Heart right ventricle (tissue), 2 donors: ENCODE measurements around a stretch of chr7.

- PRO-cap, 2 experiments: no peak in any of the 2 experiments
These were observed 1145.6 kb downstream of the SPDYE21 start for GRCh38 chr7:68422384-68422710.

- PRO-cap, 2 experiments: no peak in any of the 2 experiments
These were observed 1069.0 kb upstream of the AUTS2 start for GRCh38 chr7:68529177-68529673.

DNA sequence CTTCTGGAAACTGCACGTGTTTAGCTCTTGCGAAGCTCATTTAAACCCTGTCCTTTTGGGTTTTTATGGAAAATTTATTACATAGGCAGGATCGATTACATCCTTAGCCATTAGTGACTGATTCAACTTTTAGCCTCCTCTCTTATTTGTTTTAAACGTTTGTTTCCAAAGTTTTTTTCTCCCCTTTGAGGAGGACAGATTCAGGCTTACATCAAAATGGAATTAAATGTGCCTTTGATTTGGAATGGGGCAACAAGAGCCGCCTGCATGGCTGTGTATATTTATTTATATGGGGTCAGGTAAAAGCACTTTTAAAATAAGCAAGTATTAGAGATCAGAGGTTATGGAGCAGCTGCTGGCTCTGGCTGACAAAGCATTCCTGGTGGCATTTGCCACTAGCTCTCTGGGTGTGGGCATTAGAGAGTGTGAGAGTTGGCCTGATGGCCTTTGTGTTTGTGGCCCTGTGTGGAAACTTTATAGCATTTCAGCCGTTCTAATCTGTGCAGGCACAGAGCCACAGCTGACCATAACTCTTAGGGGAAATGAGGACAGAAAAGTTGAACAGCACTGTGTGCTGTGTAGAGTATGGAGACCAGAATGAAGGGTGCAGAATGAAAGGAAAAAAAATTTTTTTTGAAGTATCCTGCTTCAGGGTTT, 118.8 kb downstream of the AUTS2 start:
- PRO-cap, 2 experiments: no peak in any of the 2 experiments

DNA sequence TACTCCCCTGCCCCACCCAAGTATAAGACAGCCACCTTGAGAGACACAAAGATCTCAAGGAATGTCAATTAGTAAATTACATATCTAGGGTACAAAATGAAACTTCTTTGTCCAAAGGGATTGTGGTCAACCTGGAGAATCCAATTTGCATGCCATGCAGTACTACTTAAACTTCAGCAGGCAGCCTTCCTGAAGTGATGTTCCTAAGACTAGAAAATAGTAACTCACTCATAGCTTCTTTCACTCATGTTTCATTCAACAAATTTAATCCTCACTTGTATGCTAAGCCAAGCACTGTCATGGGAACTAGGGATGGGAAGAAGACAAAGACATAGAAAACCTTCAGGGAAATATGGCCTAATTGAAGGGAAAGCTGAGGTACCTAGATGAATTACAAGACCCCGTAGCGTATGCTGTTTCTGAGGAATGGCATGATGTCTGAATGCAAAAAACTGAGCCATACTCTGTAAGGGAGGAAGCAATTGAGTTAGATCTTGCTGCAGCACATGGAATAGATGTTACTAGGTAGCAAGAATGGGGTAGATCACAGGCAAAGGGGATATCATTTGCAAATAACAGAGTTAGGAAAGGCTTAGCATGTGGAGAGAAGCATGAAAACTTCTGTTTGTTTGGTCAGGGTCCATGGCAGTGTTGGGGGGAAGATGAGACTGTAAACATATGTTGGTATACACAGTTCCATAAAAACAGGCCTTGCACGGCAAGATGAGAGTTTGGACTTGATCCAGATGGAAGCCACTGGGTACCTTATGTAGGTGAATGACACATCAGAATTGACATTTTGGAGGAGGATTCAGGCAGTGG, 681.8 kb upstream of the GALNT17 start:
- PRO-cap, 2 experiments: no peak in any of the 2 experiments

DNA sequence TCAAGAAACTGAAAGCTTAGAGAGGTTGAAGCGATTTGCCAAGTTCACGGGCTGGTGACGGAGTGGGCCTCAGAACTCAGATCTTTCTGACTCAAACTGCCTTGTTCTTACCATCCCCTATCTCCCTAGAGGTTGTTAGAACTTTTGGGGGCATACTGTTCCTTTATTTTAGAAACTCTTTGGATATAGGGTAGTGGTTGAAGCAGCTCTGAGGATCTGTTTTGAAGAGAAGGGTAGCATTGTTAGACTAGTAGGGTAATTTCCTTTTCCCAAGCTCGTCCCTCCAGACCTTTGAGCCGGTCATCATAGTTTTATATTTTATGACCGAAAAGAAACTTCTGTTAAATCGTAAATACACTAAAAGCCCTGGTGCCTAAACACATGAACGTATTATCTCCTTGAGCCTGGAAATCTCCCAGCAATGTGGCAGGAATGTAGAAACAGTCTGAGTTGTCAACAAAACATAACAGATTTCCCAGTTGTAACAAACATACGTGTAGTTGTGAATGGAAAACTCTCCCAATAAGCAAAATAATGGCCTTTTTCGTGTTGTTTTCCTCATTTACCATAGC, 541.6 kb upstream of the GALNT17 start:
- PRO-cap, 2 experiments: no peak in any of the 2 experiments

DNA sequence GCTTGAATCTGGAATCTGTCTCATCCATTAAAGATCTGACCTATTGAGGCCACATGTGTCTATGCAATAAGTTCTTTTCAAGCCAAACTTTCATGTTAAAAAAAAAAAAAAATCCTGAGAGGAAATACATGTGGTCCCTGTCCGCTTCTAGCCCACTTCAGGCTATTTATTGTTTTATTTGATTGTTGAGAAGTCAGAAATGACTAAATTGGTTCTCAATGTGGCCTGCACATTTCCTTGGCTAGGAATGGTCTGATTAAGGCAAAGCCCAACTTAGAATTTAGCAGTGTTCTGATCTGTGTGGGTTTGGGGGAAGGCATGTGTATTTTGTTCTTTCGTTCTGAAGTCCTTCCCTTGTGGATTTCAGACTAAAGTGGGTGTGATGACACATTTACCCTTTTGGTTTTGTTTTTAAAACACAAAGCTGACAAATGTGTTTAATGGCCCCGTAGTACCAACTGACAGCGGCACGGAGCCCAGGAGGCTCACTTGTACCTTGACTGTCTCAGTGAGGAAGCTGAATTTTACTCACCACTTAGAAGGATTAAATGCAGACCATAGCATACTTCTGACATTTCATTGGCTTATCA, 452.3 kb upstream of the GALNT17 start:
- PRO-cap, 2 experiments: no peak in any of the 2 experiments

- PRO-cap, 2 experiments: no peak in any of the 2 experiments
These were observed 437.5 kb upstream of the GALNT17 start for GRCh38 chr7:70694272-70695020.

DNA sequence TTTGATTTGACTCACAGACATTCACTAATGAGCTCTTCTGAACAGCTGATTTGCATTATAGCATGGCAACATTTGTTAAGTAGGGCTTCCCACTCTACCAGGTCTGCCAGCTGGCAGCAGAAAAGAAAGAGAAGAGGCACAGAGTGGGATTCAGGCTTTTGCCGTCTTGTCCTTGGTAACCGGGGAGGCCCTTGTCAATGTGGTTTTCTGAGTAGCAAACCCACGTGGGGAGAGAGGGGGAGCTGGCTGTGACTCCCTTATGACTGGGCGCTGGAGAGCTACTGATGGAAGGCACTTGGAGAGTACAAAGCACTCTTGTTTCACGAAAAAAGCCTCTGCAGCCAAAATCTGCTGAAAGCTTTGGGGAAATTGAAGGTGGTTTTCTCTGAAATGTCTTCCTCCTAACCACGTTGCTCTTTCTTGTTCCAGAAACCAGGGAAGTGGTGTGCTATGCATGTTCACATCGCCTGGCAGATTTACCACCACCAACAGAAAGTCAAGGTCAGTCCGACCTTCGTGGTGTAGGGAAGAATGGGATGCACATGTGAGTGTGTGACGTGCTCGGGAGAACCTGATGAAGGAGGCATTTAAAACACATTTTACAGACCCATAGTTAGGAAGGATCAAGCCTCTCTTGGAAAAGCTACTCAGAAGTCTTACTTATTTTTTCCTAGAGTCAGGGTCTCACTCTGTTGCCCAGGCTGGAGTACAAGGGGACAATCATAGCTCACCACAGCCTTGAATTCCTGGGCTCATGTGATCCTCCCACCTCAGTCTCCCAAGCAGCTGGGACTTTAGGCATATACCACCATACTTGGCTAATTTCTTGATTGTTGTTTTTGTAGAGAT, 355.0 kb upstream of the GALNT17 start:
- PRO-cap, 2 experiments: no peak in any of the 2 experiments

DNA sequence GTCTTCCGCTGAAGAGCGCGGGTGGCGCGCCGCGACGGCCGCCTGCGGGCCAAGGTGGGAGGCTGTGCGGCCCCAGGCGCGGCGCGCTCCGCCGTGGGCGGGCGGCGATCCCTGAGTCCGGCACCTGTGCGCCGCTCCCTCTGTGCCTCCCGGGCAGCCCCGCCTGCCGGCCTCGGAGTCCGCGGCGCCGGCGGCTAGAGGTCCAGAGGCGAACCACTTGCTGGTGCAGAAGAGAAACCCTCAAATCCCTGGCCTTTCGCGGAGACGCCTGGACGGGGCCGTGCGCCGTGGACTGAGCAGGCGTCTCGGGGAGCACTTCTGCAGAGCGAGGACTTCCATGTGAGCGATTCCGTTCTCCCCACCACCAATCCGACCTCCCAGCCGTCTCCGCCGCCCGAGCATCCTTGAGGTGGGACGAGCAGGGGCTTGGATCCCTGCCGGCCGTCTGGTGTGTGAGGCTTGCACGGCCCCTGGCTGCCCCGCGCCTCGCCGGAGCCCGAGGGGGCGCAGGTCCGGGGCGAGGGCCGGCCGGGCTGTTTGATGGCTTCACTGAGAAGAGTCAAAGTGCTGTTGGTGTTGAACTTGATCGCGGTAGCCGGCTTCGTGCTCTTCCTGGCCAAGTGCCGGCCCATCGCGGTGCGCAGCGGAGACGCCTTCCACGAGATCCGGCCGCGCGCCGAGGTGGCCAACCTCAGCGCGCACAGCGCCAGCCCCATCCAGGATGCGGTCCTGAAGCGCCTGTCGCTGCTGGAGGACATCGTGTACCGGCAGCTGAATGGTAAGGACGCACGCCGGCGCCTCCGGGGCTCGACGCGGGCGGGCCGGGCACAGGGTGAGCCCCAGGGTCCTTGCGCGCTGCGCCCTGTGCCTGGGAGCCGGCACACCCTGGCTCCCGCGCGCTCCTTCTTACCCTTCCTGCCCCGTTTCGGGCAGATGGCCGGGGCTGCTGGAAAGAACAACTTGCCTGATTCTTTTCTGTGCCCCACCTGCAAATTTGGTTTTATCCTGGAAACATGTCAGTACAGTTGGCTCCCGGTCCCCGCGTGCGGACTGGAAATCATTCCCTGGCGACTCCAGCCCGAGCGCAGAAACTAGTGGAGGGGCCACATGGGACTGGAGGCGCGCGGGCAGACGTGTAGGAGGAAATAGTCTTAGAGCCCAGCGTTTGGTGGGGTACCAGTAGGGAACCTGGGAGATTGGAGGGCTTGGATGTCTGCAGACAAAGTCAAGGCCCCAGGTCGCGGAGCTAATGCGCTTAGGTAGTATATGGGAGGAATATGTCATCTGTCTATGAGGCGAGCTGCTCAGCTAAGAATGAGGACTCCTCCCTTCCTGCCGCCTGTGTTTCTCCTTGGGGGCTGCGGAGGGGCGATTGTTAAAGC, 810 bp downstream of the GALNT17 start:
- PRO-cap, 2 experiments: peak in 1 of 2 experiments; most common plus-strand start position 757 of the sequence (in 1)

GRCh38 chr7:71310596-71311098, 178.7 kb downstream of the GALNT17 start:
- PRO-cap, 2 experiments: peak in 1 of 2 experiments; most common minus-strand start chr7:71310939 (in 1)

DNA sequence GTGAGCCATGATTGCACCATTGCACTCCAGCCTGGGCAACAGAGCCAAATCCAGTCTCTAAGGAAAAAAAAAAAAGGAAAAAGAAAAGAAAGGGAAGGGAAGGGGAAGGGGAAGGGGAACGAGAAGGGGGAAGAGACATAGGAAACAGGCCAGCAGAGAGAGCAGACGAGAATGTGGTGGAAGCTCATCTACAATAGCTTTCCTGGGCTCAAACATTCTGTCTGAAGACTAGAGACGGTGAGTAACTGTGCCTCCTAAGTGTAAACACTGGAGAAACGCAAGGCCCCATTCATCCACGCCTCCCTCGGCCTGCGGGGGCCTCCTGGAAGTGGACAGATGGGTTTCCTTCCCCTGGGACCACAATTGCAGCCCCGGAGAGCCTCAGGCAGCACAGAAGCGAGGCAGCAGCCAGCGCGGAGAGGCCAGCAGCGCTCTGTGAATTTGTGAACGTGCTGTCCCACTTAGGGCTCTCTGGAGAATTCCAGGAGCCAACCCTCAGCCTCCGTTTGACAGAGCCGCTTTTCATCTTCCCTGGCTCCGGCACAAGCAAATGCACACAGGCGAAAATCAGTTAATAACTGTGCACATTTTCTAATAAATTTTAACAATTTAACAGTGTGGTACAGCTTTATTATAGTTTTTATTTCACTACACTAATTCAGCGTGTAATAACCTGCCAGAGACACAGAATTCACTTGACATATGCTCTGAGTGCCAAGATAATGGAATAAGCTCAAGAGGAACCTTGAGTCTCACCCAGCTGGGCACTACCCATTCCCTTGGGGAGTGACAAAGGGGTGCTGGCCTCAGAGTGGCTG, 23.2 kb upstream of the CALN1 start:
- PRO-cap, 2 experiments: no peak in any of the 2 experiments

DNA sequence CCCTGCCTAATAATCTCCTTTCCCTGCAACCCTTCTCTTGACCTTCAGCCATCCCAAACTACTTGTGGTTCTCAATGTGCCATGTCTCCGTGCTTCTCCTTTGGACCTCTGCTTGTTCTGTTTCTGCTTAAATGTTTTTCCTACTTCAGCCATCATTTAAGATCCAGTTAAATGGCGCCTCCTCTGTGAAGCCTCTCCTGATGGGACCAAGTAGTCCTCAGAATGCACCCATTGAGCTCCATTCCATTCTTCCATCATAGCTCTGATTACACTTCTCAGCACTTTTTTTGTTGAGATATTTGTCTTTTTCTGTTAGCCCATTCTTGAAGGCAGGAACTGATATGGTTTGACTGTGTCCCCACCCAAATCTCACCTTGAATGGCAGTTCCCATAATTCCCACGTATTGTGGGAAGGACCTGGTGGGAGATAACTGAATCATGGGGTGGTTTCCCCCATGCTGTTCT, 198.9 kb upstream of the CALN1 start:
- PRO-cap, 2 experiments: no peak in any of the 2 experiments

GRCh38 chr7:72897648-72898118, 27.2 kb upstream of the POM121 start:
- PRO-cap, 2 experiments: no peak in any of the 2 experiments

- PRO-cap, 2 experiments: no peak in any of the 2 experiments
These were observed 14.3 kb upstream of the POM121 start for GRCh38 chr7:72910457-72911157.

GRCh38 chr7:72926008-72926986, 1.4 kb downstream of the POM121 start:
- PRO-cap, 2 experiments: no peak in any of the 2 experiments

DNA sequence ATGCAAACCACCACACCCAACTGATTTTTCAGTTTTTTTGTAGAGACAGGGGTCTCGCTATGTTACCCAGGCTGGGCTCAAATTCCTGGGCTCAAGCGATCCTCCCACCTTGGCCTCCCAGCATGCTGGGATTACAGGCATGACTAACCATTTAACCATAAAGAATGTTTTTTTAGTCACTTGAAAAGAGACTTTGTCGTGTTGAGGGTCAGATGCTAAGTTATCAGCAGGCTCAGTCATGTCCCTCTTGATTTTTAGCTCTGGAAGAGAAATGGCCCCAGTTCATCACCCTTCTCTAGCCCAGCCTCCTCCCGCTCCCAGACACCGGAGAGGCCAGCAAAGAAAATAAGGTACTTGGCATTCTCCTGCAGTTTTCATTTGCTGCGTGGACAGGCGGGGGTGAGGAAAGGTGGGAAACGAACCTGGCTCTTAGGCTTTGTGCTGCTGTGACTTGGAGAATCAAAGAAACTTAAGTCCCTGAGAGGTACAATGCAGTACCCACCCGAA, 13.5 kb downstream of the POM121 start:
- PRO-cap, 2 experiments: no peak in any of the 2 experiments

- PRO-cap, 2 experiments: no peak in any of the 2 experiments
These were observed 45.9 kb upstream of the SPDYE10 start for GRCh38 chr7:73201233-73201518.

DNA sequence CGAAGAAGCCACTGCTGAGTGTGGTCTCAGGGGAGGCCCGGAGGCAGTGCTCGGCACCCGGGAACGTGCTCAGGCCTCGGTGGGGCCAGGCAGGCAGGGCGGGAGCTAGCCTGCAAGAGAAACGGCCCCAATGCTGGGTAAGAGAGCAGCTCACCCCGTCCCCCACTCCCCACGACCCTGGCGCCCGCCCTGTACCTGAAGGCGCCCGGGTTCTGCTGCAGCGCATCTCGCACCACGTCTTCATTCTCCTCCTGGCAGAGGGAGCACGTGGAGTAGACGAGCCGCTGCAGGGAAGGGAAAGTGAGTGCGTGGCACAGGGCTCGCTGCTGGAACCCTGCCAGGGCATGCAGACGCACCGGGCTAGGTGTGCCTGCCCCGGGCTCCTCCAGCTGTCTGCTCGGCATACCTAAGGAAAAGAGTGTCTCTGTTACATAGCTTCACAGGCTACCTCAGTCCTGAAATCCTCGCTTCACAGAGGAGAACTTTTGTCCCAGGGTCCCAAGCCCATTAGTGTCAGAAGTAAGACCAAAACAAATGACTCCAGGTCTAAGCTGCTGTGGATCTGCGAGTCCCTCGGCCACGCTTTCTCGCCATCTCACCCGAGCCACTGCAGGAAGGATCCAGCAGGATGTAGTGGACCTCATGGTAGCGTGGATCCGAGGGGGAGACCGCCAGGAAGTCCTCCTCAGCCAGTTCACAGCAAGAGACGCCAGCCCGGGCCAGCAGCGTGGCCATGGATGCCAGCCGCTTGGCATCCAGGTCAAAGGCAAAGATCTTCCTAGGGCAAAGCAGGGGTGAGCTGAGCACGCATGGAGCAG, 4.8 kb downstream of the NSUN5 start:
- PRO-cap, 2 experiments: no peak in any of the 2 experiments

DNA sequence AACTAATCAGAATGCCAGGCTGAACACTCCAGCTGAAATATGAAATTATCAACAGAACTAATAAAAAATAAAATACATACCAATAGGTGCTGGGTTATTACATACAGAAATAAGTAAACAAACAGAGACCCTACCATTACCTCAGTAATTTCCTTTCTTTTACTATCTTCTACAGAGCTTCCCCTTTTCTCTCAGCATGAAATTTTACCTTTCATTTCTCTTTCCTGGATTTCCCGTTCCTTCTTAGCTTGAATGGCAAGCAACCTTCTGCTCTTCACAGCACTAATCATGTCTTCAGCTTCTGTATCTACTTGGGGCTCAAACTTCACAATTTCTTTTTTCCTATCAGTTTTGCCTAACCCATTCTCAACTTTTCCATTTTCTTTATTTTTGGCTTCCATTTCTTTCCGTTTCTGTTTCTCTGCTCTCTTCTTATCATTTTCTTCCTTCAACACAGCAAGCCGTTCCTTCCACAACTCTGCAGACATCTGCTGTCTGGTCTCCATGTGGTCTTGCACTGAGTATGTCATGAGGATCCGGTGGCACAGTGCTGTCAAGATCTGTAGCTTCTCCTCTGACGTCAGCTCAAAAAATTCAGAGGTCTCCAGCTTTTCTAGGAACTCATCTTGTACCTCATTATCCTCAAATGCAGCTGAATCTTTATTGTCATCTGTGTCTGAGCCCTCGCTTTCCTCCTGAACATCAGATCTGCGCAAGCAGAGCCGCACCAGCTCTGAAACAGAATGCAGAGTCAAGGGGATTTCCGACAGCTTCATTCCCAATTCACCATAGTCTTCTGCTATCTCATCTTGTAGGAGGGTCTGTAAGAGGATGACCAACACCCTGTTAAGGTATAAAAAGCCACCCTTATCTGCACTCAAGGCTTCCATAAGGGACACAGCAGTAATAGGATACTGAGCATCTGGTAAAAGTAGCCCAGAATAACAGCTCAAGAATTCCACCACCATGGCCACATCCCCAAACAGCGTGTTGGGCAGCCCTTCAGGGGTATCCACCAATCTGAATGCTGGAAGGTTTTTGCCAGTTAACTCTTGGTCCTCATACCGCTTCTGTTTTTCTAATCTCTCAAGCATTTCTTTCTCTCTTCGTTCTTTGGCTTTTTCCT, 43.4 kb downstream of the FZD9 start:
- PRO-cap, 2 experiments: no peak in any of the 2 experiments

GRCh38 chr7:73477786-73478109, 44.2 kb downstream of the FZD9 start:
- PRO-cap, 2 experiments: no peak in any of the 2 experiments